ENCODE measurements around a stretch of chr10.

- PRO-cap, result no peak
Observed at GRCh38 chr10:95275946-95276271, 14.9 kb downstream of the PDLIM1 start.

DNA sequence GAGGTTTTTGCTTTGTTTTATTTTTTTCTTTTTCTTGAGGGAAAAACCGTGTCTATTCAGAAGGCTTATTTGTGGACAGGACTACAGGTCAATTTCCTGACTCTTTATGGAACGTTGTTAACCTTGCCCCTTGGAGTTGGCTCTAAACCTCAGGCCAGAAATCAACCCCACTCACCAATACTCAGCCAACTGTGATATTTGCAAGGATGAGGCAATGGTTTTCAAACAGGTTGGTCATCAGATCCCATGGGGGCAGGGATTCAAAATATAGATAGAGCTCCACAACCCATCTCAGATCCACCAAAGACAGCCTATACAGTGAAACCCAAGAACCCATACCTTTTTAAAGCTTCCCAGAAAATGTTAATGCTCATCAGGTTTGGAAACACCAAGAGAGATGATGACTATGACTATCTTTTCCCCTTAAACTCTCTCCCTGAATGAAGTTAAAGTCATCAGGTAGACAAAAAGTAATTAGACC, 10.1 kb downstream of the PDLIM1 start:
- PRO-cap, result no peak

DNA sequence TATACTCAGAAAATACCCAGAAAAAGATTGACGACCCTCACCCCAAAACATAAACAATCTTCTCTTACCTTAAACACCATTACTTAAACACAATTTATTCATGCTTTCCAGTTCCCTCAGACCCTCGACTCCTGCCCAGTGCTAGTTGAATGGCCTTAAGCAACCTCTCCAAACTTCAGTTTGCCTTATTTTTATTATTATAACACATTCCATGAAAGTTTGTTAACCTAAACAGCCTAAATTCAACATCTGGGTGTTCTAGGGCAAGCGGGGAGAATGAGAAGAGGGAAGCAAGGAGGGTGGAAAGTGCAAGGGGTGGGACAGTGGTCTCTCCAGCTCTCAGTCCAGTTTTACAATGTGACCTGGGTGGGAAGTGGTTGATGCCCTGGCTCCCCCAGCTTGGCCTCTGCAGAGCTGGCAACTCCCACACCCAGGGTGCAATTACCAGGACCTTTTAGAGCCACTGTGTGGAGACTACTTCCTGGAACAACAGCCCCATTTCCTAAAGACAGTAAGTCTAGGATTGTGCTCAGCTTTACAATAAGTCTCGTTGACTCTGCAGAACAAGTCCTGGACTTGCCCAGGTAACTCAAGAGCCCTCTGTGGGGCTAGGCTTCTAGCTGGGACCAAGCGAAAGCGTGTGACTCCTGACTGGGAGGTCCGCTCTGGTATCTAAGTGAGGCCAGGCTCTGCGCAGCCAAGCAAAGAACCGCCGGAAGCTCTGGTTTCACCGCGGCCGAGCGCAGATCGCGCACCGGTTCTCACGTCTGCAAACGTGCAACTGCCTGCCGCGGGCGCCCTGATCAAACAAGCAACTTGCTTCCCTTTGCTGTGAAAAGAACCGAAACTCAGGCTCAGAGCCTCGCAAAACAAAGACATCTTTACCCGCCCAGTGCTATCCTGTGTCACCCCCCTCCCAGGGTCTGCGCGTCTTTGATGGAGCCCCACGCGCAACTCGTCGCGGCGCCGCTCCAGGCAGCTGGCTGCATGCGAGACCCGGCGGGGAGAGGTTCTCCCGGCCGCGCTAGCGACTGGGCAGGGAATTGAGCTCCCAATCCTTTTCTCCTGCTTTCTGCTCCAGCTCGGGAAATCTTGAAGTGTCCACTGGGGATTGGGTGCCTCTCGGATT, 4.2 kb upstream of the PDLIM1 start:
- PRO-cap, result no peak

- PRO-cap, result no peak
Observed at GRCh38 chr10:95328577-95329444, 38.0 kb upstream of the PDLIM1 start.

DNA sequence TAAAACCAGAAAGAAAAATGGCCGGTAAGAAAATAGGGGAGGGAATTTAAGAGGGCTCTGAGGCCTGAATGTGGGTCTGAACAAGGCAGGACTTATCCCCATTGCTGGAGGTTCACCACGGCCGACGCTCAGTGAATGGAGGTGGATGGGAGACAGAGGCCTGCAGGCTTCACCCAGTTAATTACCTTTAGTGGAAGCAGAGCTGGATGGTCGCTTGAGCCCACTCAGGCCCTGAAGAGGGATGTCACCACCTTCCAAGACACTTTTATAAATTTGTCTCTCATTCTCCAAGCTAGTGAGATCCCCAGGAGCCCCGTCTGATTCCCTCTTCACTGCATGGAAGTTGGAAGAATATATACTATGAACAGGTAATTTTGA, 66.6 kb upstream of the PDLIM1 start:
- PRO-cap, result no peak

GRCh38 chr10:95389654-95390334, 99.0 kb upstream of the PDLIM1 start:
- PRO-cap, result no peak

DNA sequence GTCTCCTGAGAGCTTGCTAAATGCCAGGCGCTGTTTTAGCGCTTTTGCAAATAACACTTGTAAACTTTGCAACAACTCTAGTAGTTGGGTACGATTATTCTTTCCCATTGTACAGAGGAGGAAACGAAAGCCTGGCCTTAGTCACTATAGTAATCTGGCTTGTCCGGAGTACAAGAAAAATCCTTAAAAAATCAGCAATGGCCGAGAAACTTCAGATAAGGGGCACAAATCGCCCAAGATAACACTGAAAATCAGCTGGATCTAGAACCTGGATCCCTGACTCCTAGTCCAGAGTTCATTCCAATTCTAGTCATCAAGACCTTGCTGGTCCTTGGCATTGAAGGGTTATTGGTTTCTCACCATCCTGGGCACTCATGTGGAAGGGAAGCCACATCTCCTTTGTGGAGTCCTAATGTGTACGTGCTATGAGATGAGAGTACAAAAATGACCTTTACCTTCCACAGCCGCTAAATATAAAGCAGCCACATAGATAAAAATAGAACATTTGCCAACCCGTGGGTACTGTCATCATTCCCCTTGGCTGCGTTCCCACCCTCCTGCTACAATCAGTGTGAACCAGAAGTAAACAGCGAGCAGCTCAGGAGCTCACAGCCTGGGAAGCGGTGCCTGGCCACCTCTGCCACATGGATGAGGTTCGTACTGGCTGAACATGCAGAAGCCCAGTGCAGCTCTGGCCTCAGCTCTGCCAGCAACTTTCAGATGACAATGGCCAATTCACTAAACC, 115.9 kb upstream of the PDLIM1 start:
- PRO-cap, result bidirectional peak, plus-strand start at position 592 of the sequence, minus-strand start at position 294 of the sequence

GRCh38 chr10:95431580-95431835, 129.7 kb downstream of the SORBS1 start:
- PRO-cap, result no peak

- PRO-cap, result no peak
Observed at GRCh38 chr10:95434195-95435144, 126.7 kb downstream of the SORBS1 start.

- PRO-cap, result no peak
Observed at GRCh38 chr10:95437532-95438143, 123.5 kb downstream of the SORBS1 start.

DNA sequence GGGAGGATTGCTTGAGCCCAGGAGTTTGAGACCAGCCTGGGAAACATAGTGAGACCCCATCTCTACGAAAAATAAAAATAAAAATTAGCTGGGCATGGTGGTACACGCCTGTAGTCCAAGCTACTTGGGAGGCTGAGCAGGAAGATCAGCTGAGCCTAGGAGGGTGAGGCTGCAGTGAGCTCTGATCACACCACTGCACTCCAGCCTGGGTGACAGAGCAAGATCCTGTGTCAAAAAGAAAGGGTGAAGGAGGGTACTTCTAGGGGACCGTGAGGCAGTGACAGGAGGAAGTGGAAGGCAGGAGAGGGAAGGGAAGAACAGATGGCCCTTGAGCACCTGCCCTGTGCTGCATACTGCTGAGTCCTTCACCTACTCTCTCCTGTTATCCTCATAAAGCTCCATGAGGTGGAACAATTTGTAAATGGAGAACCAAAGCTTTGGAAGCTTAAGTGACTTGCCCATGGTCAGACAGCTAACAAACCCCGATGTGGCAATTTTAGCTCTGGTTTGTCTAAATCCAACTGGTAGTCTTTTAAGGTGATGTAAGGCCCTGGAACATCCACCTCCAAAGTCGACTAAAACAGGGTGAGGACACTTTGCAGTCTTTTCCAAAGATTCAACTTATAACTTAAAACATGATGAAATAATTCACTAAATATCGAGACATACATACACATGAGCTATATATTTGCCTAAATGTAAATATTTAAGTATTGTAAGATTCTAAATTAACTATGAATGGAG, 89.5 kb downstream of the SORBS1 start:
- PRO-cap, result no peak

- PRO-cap, result no peak
Observed at GRCh38 chr10:95476664-95477668, 84.2 kb downstream of the SORBS1 start.

- PRO-cap, result no peak
Observed at GRCh38 chr10:95628158-95629361, 28.0 kb downstream of the ALDH18A1 start.

GRCh38 chr10:95728591-95728907, 27.4 kb upstream of the ENTPD1 start:
- PRO-cap, result no peak

DNA sequence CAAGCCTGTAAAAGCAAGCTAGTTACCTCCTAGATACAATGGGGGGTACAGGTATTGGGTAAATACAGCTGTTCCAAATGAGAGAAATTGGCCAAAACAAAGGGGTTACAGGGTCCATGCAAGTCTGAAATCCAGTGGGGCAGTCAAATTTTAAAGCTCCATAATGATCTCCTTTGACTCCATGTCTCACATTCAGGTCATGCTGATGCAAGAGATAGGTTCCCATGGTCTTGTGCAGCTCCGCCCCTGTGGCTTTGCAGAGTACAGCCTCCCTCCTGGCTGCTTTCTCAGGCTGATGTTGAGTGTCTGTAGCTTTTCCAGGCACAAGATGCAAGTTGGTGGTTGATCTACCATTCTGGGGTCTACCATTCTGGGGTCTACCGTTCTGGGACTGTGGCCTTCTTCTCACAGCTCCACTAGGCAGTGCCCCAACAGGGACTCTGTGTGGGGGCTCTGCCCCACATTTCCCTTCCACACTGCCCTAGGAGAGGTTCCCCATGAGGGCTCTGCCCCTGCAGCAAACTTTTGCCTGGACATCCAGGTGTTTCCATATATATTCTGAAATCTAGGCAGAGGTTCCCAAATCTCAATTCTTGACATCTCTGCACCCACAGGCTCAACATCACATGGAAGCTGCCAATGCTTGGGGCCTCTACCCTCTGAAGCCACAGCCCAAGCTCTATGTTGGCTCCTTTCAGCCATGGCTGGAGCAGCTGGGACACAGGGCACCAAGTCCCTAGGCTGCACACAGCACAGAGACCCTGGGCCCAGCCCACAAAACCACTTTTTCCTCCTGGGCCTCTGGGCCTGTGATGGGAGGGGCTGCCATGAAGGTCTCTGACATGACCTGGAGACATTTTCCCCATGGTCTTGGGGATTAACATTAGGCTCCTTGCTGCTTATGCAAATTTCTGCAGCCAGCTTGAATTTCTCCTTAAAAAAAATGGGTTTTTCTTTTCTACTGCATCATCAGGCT, 33.3 kb upstream of the CC2D2B start:
- PRO-cap, result no peak

GRCh38 chr10:96151630-96152533, 21.8 kb downstream of the ZNF518A start:
- PRO-cap, result no peak

- PRO-cap, result no peak
Observed at GRCh38 chr10:96156854-96157855, 27.1 kb downstream of the ZNF518A start.

DNA sequence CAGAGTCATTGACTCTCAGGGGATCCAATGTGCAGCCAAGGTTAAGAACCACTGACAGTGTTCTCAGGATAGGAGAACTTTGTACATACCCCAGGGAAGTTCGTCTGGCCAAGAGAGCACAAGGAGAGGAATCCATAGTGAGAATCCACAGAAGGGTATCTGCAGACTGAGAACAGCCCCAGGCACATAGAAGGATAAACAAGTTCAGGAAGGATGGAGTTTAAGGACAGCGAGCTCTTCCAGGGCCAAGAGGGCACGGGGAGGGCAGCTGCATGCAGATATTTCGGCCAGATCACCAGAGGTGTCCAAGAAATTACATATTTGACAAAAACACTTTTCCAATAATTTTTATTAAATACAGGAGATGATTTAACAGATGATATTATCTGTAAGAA, 16.4 kb downstream of the BLNK start:
- PRO-cap, result no peak

DNA sequence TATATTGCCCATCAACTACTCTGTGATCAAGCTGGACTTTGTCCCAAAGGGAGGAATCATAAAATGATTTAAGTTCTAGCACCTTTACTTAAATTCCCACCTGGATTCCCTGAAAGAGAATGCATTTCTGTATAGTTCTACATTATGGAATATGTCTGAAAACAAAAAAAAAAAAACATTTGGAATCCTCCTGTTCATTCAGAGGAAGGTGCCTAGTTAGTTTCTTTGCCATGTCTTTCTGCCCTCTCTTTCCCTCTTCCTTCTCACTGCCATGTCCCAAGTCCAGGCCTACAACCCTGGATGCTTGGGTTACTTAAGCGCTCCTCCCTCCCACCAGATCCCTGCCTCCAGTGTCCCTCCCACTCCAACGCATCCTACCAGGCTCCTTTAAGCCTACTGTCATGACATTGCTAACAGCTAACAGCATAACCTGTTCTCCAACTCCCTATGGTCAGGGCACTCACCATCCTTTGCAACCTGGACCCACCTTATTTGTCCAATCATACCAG, 2.1 kb downstream of the BLNK start:
- PRO-cap, result no peak

GRCh38 chr10:96290493-96291049, 13.7 kb upstream of the DNTT start:
- PRO-cap, result no peak